Sternocleidomastoid (tissue), 1 donor: ENCODE measurements around a stretch of chr22.

DNA sequence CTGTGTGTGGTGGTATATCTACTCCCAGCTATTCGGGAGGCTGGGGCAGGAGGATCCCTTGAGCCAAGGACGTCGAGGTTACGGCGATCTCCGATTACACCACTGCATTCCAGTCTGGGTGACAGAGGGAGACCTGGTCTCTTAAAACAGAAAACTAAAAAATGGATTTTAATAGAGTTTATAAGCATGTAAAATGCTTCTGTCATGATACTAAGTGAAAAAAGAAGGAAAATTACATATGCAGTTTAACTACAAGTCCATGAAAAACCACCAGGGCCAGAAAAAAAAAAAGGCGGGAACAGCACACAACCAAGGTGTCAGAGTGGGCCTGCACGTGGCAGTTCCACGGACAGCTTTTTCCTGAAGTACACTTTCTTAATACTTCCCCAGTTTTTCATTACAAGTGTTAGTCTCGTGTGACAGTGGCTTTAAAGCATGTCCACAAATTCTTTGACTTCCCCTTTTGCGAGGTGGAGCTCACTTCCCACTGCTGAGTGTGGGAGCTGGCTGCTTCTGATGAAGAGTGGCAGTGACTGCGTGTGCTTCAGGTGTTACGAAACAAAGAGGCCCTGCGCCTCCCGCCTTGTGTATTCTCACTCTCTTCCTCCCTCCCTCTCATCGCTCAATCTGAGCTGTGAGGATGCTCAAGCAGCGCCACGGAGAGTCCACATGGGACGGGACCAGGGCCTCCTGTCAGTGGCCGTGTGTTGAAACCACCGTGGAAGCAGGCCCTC is 16.5 kb downstream of the PPM1F start:
- PRO-cap: no peak

- PRO-cap: bidirectional peak, plus-strand start at chr22:21937241, minus-strand start at chr22:21937059
Observed at GRCh38 chr22:21936762-21937388, 15.8 kb downstream of the PPM1F start.

DNA sequence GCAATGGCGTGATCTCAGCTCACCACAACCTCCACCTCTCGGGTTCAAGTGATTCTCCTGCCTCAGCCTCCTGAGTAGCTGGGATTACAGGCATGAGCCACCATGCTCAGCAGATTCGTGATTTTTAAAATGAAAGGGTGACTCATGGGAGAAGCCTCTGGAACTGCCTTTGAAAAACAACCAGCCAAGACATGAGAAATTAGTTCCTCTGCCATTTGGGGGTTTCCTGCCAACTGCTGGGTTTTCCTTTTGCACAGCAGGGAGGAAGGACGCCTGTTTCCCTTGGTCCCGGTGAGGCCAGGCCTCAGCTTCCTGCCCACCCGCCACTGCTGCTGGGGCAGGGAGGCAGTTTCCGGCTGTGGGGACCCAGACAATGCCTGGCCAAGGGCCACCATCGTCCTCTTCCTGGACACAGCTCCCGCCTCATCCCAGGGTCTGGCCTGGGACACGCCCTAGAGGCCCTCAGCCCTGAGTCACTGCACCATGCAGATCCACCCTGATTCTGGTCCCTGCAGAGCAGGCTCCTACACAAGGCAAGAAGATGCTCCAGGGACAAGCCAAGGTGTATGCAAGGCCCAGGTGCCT is 10.2 kb downstream of the PPM1F start:
- PRO-cap: bidirectional peak, plus-strand start at position 499 of the sequence, minus-strand start at position 428 of the sequence

DNA sequence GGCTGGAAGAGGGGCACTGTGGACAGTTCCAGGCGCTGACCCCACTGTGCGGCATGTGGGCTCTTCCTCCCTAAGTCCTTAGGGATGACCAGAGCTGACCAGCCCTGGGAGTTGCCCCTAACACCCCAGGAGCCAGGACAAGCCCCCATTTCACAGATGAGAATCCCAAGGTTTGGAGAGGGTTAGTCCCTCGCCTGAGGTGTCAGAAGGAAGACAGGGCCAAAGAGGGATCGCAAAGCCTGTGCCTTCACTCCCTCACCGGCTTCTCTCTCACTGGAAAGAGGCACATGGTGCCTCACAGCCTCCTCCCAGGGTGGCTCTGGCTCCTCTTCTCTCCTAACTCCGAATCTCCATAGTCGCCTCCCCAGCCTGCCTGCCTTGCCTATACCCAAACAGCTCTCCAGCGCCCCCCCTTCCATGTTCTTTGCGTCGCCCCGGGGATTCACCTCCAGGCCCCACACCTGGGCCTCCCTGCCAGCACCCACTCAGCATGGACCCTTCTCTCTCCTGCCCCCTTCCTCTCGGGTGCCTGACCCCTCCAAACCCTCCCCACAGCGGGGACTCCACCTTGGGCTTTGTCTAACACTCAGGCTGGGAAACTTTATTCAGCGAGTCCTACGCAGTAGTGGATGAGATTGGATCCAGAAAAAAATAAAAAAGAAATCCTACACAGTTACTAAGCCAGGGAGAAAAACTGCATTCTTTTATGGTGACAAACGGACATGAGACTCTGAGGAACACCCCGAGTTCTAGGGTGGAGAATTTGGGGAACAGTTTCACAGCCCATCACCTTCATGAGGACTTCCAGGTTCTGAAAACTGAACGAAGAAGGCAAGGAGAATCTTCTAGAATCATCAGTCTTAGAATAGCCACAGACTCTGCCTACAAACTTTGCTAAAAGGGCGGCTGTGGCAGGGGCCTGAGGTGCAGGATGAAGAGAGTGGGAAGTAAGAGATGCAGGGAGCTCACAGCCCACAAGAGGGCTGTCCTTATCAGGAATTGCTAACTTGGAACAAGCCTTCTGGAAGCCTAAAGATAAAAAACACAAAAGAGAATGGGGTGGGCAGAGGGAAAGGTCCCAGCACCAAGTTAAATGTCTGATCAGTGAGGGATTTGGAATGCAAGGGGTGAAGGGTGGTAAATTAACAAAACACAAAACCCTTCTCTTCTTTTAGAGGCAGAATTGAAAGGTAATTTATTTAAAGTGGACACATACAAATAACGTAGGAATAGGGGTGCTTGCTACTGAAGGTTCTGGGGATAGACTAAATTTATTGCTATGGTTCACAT is 5.4 kb downstream of the PPM1F start:
- PRO-cap: unidirectional peak, plus-strand start at position 1,047 of the sequence

DNA sequence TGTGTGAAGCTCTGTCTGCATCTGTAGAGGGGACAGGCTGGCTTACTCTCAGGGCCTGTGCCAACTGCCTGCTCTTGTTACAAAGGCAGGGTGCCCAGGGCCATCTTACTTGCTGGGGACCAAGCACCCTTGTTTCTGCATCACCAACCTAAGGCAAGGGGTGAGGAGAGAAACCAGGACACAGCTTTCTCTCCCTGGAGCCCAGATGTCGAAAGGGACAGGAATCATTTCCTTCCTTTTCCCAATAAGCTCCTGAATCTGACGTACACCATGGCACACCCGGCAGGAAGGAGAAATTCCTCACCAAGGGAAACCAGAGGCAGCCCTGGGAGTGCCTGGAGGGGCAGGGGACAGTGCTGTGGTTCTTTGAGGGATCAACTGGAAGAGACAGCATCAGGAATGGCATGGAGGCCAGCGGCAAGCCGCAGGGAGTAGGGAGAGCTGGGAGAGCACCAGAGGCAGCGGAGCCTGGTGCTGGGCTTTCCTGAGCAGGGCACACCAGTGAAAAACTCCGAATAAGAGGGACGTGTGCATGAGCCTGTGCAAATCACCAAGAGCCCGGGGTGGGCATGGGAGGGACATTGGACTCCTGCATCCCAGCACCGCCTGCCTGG is 3.4 kb downstream of the PPM1F start:
- PRO-cap: bidirectional peak, plus-strand start at position 369 of the sequence, minus-strand start at position 210 of the sequence

GRCh38 chr22:22037245-22037787 is 54.7 kb upstream of the TOP3B start:
- PRO-cap: no peak

DNA sequence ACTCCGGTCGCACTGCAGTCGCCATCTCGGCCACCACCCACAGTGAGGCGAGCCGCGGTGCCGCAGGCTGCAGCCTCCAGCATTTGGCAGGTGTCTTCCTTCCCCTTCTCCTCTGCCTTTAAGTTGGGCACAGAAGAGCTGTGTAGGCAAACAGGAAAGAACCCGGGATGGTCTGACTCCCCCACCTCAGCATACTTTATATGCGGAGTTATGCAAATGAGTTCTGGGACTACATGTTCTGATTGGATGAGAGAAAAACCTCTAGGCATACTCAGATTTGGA is 121.1 kb upstream of the VPREB1 start:
- PRO-cap: no peak

DNA sequence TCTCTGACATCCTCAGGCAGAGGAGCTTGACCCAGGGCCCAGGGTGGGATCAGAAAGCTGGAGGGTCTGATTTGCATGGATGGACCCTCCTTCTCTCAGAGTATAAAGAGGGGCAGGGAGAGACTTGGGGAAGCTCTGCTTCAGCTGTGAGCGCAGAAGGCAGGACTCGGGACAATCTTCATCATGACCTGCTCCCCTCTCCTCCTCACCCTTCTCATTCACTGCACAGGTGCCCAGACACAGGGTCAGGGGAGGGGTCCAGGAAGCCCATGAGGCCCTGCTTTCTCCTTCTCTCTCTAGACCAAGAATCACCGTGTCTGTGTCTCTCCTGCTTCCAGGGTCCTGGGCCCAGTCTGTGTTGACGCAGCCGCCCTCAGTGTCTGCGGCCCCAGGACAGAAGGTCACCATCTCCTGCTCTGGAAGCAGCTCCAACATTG is 77.8 kb downstream of the VPREB1 start:
- PRO-cap: no peak

GRCh38 chr22:22558248-22558901 is 690 bp downstream of the PRAME start:
- PRO-cap: no peak

DNA sequence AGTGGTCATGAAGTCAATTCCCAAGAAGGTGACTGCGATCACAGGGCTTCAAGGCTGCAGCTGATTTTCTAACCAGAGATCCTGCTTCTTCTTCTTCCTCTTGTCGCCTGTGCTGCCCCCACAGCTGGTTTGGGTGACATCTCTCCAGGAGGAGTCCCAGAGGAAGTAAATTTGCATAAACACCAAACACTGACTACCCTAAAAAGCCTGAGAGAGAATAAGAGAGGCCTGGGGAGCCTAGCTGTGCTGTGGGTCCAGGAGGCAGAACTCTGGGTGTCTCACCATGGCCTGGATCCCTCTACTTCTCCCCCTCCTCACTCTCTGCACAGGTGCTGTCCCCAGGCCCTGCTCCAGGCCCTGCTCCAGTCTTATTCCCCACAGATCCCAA is 42.1 kb downstream of the GGTLC2 start:
- PRO-cap: no peak

DNA sequence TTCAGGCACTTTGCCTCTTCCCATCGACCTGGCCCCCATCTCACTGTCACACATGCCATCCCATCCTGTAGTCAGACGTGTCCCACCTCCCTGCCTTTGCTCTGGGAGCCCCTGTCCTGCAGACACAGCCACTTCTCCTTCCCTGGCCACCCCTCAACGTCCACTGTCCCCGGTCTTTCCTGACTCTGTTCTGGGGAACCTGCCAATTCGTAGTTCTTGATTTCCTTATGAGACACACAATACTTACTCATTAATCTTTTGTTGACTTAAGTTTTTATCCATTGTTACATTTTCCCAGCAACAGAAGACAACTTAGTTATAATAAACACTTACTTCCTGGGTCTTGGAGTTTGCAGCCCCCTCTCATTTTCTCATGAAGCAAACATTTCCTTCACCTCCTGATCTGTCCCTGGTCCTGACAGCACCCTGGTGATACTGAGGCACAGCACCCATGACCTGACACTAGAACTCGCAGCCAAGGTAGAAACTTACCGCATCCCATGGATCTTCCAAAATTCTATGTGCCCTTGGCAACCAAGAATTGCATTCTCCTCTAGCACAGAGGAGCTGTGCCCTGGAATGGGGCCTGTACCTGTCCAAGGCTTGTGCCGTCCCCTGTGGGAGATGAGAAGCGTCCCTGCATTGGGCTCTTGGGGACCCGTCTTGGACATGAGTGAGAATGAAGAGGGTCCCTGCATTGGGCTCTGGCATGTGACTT is 66.9 kb downstream of the GGTLC2 start:
- PRO-cap: no peak

DNA sequence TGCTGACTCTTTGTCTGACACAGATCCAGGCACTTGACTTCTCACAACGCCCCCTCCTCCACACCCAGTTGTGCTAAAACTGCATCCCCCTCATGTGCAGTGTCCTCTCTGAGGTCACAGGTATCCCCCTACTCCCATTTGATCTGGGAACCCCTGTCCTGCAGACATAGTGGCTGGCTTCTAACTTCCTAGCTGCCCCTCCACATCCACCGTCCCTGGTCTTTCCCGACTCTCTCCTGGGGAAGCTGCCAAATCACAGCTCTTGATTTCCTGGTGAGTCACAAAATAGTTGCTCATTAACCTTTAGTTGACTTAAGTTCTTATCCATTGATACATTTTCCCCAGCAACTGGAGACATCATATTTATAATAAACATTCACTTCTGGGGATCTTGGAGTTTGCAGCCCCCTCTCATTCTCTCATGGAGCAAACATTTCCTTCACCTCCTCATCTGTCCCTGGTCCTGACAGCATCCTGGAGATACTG is 109.6 kb downstream of the GGTLC2 start:
- PRO-cap: no peak

DNA sequence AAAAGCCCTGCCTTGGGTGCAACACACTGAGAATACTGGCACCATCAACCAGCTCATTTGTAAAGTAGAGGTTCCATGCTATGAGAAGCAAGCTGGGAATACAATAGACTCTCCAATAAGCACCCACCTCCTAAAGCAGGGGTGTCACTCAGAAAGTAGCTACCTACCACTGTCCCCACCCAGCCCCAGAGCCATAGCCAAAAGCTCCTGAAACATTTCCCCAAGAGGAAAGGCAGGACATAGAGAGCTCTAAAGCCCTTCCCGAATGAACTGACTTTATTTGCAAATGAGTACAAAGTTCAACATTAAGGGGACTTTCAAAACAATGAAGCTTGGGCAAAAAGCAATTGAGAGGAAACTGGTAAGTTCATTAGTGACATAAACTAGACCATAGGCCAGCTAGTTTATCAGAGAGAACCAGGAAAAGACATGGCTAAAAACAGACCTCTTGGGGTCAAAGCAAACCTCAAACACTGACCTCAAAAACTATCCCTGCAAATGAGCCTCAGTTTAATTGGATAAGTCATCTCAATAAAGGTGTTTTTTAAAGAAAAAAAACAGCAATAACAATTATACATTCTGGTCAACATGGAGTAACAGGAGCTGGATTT is 72.7 kb downstream of the IGLL5 start:
- PRO-cap: no peak

- PRO-cap: no peak
Observed at GRCh38 chr22:22975263-22975592, 87.6 kb downstream of the IGLL5 start.

GRCh38 chr22:23016283-23016620 is 54.1 kb upstream of the GNAZ start:
- PRO-cap: no peak

DNA sequence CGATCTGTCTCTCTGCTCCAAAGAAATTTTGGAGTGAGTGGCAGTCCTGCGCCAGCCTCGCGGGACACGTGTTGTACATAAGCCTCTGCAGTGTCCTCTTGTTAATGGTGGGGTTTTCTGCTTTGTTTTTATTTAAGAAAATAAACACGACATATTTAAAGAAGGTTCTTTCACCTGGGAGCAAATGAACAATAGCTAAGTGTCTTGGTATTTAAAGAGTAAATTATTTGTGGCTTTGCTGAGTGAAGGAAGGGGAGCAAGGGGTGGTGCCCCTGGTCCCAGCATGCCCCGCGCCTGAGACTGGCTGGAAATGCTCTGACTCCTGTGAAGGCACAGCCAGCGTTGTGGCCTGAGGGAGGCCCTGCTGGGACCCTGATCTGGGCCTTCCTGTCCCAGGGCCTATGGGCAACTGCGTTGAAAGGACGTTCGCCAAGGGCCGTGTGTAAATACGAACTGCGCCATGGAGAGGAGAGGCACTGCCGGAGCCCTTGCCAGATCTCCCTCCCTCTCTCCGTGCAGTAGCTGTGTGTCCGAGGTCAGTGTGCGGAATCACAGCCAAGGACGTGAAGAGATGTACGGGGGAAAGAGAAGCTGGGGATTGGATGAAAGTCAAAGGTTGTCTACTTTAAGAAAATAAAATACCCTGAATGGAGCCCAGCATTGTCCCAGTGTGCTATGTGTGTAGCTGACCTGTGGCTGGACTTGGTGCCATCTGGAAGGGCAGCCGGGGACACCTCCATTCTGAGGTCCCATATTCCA is 17.2 kb downstream of the RSPH14 start:
- PRO-cap: no peak

GRCh38 chr22:23203449-23203967 is 23.2 kb downstream of the BCR start:
- PRO-cap: no peak

DNA sequence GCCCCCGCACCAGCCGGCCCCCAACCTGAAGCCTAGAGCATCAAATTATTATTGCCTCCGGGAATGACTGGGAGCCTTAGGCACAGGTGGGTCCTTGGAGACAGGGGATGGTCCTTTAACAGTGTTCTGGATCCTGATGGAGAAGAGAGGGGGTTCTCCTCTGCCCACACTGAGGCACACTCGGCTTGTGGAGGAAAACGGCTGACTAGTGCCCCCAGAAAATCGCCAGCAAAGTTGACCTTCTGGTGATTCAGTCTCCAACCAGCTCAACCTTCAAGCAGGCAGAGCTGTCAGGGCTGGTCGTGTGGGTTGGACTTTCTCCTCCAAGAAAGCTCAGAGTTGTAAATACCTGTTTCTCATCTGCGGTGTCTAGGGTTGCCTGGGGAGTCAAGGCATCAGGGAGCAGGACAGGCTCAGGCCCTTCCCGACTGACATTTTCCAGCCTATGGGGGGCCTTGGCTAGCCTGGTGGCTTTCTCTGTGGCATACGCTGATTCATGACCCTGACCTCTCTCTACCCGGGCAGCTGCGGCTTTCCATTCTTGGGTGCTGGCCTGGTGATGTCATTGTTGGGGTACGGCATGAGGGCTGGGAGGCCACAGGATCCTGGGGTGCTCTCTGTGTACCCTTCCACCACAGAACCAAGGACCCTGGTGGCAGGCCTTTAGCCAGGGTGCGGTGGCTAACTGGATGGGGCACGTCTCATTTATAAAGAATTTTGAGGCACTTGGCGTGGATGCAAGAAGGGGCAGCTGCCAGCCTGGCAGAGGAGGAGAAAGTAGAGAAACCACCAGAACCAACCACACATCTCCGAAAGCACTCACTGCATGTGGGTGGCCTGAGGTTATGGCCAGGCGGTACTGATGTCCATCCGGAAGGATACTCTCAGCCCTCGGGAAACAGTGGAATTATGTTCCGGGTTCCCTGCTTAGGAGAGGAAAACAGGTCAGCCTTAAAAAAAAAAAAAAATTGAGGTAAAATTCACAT is 64.8 kb downstream of the BCR start:
- PRO-cap: no peak

DNA sequence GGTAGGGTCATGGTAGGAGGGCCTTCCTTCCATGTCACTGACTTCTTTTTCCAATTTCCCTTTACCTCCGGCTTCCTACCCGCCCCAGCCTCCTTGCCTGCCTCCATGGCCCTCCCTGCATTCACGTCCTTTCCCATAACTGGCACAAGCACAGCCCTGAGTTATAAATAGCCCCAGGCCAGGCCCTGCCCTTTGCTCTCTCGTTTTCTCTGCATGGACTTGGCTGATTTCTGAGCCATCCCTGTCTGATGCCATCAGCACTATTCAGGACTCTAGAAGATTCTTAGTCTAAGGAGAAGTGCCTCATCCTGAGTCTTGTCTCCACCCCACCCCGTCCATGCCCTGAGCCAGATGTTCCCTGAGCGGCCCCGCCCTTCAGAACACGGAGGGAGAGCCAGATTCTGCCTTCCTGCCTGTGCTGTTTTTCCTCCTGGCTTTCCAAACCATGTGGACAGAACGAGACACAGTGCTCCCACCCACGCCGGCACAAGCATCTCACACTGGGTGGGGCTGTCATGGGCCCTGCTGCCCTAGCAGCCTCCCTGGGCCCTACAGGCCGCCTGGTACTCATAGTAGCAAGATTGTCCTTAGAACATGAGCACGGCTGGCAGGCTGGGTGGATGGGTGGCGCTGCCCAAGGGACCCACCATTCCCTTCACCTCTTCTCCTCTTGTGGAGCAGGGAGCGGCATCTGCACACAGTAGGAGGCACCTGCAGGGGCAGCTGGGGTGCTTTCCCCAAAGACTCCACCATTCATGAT is 76.8 kb downstream of the BCR start:
- PRO-cap: no peak

DNA sequence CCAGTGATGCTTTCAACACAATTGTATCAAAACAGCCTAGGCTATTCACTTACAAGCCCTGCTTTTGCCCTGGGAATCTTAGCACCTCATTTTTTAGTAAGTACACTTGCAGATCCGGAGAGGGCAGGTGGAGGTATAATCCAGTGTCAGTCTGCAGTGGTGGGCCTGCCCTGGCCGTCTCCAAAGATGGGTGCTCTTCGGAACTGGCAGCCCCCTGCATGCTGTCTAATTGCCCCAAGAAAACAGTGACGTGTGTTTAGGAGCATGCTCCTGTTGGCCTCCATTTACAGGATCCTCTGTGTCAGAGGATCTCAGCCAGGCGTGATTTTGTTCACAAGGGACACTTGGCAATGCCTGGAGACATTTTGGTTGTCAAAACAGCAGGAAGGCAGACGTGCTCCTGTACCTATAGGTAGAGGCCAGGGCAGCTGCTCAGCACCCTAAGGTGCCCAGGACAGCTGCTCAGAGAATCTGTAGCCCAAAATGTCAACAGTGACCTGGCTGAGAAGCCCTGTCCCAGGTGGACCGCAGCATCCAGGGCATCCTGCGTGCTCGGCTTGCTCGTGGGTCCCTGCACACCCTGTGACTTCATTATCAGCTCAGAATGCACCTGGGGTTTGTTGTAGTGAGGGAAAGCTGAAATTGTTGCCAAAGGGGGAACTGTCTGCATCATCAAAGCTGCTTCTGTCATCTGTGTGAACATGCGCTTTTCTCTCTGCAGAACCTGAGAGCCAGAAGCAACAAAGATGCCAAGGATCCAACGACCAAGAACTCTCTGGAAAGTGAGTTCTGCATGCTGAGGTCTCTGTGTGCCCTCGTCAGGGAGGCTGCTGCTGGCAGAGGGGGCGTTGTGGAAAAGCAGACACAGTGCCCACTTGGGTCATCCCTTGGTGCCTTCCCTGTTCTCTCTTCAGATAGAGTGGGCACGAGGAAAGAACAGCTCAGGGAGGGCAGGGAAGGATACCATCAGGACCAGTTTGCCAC is 90.8 kb downstream of the BCR start:
- PRO-cap: no peak